RPMI7951 (cell line): ENCODE measurements around a stretch of chr7.

GRCh38 chr7:130490746-130491587 is 918 bp upstream of the MEST start:
- RAMPAGE, long total RNA, result no peak

GRCh38 chr7:130505728-130506874 is 14.2 kb downstream of the MEST start:
- RAMPAGE, long total RNA, result no peak

DNA sequence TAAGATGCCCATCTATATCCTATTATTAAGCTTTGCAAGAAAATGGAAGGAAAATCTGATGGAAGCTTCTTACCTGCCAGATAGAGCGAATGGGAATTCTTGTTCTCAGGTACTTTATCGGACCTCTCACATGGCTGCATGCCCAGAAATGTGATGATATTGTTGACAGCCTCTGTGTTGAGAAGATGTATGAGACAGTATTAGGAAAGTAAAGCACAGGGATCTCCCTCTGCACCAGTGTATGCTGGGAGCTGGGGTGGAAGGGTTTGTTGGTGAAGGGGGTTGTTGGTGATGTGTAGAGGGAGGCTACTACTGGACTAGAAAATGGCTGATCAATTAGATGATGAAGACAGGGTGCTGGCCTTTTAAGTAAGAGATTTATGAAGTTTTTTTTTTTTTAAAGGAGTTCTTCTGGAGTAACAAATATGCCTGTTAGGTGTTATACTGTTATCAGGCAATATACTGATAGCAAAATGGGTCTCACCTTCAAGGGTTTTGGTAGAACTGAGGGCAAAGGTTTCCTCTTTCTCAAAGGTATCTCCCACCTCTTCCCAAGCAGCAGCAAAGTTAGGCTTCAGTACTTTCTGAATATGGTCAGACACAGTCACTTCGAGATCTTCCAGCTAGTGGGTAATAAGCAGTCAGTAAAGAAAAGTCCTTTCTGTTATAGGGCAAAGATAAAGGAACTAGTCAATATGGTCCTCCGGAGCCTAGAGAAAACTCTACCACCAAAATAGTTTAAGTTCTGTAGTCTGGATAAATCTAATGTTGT is 15.5 kb downstream of the MEST start:
- RAMPAGE, long total RNA, result no peak

DNA sequence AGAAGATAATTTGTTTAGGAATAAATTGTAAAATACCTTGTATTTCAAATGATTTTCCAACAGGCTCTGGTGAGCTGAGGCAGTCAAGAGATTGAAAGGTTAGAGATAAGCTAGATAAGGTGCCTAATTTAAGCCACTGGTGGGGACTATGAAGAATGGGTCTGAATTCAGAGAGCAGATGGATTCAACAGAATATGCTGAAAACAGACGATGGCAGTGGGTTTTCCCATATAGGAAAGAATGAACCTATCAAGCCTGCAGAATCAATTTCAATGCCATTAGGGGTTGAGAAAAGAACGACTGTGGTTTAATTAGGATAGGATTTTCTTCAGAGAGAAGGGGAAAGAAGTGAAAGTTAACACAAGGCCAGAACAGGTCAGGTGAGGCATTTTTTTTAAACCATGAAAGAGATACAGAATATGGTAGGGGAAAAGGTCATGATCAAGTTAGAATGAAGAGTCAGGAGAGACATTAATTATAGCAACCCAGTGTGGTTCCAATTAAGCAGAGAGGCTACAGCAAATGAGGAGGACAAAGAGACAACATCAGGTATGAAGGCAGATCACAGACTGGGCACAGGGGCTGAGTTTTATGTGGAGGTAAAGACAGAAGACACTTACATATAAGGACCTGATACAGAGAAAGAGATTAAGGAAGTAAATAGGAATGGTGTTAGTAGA is 18.3 kb downstream of the MEST start:
- RAMPAGE, long total RNA, result no peak

DNA sequence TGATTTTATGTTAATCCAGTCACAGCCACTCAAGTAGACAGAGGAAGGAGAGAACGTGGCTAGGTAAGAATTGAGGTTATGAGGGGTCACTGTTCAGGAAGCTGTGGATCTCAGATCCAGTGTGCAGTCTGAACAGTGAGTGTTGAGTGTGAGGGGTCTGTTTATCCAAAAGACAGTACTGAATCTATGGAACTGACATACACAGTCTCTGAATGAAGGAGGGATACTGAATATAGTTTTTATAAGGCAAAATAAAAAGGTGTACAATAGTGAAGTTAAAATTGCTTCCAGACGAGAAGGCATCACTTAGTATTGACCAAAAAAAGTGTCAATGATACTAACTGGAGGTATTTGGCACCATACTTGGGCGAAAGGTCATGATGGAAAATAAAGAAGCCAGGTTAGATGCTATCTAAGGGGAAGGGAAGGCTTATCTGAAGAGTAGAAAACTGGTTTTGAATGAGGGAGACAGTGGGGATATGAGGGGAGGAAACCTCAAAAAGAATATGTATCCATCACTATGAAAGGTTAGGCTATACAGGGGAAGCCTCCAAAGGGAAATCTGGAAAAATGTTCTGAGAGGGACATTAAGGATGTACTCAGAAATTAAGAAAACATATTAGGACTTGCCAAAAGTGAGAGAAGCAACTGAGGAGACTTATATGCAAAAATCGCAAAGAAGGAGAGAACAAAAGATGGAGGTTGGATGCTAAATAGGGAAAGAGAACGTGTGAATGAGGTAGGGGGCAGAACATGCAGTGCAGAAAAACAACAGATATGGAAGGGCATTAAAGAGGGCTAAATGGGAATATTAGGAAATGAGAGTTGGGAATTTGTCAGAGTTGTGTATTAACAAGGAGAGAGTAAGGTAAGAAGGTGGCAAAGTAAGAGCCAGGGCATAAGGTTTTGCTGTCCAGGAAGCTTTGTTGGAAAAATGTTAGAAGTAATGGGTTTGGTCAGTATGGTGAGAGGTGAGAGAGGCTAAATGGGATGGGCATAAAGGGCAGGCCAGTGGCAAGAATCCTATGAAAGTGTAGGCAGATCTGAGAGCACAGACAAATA is 24.3 kb downstream of the MEST start:
- RAMPAGE, long total RNA, result no peak

GRCh38 chr7:130521424-130522339 is 29.8 kb downstream of the MEST start:
- RAMPAGE, long total RNA, result no peak

DNA sequence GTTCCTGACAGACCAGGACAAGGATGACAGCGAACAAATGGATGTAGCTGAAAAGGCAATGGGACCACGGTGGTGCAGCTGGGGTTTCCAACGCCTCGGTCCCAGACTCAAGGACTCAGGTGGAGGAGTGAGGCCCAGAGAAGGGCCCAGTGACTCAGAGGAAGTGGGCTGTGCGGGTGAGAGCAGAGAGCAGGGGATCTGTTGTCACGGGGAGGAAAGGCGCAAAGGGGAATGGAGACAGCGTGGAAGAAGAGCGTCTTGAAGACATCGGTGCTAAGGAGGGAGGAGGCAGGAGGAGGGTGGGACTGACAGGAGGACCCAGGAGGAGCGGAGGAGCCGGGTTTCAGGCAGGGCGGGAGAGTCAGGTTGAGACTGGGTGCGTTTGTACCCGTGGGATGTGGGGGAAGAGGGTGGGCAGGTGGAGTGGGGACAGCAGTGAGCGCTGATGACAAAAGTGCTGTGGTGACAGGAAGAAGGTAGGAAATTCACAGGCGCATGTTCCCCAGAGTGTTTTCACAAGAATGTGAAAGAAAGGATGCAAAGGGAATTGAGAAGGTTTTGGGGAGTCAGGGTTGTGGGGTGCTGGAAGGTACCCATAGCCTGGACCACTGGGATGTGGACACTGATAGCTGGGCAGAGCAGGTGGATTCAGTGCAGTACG is 36.0 kb downstream of the MEST start:
- RAMPAGE, long total RNA, result no peak

GRCh38 chr7:130538382-130539532 is 46.9 kb downstream of the MEST start:
- RAMPAGE, long total RNA, result no peak

DNA sequence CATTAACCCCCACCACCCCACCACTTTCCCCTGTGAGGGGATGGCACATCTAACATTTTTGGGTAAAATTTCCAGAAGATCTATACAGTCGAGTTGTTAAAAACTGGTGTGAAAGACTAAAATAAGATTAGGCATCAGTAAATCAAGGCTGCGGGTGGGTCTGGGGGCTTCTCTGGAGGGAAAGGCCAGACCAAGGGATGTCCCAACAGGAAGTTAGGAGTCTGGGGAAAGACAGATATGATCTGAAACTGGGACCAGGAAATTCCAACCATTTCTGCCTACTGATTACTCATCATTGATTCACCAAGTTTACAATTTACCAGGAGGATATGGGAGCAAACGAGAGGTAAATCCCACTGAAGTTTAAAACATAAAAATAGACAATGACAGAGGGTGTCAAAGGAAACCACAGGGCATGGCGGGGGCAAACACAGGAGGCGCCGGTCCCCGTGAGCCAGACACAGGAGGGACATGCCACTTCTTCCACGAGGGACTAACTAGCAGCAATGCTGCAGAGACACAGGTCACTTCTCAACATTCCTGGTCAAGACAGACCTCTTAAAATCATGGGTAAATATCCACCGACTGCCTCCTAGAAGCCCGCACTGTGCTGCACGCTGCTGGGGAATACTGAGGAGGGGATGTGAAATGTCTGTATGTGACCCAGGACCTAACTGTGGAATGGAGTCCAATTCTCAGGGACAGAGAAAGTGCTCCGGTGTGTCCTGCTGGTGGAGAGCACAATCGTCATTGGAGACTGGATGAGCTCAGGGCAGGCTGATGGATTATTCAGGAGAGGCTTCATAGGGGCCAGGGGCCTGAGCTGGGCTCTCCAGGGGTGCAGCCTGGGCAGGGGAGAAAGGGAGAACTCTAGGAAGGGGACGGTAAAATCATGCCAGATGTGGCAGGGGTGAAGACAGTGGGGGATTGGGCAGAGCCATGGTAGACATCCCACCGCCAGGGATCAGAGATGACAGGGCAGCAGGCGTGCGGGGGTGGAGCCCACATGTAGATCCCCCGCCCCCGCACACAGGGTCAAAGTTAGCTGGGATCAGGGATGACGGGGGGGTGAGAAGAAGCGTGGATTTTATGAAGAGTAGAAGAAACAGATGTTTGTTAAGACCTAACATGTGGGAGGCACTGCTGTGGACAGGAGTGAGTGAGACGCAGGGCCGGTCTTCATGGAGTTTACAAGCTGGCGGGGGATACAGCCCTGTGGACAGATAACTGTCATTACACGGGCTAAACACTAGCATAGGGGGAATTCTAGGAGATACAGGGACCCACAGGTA is 153.5 kb upstream of the KLF14 start:
- RAMPAGE, long total RNA, result no peak

DNA sequence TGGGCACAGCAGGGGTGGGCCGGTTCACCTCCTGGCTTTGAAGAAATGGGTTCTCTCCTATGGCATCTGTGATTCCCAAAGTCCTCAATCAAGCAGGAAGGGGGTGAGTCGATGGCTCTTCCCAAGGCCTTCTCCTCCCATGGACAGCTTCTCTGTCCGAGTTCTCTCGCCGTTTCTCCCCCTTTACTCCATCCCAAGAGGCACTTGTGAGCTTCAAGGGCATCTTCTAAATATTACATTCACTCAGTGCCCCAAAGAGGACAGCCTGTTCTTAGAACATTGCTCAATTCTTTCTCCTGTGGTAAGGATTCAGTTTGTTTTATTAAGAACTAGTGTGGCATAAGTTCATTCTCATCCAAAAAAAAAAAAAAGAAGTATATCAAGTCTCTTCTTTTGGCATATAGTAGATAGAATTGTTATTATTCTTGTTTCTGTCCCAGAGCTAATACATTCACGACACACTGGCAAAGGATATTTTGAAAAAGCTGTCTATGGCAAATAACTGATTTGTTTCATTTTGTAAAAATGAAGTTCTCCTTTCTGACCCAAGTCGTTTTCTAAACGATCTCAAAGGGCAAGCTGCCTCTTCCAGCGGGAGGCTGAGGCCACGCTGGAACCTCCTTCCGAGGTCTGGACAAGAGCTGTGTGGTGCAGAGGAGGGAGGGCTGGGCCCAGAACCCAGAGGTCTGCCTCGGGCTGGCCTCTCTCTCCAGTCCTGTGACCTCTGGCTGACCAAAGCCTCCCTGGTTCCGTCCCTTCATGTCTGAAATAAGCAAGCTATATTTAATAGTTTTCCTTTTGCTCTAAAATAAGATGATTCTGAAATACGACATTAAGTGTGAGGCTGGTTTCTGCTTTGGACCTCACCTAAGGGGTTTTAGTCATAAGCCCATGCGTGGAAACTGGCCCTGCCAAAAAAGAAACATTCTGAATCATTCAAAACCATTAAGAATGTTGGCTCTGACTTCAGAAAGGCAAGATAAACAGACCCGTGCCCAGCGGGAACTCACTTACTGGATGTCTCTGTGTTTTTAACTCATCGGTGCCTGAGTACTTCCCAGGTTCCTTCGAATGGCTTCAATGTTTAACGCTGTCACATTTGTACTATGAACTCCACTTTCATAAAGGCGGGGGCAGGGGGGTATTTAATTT is 157.0 kb upstream of the KLF14 start:
- RAMPAGE, long total RNA, result no peak

DNA sequence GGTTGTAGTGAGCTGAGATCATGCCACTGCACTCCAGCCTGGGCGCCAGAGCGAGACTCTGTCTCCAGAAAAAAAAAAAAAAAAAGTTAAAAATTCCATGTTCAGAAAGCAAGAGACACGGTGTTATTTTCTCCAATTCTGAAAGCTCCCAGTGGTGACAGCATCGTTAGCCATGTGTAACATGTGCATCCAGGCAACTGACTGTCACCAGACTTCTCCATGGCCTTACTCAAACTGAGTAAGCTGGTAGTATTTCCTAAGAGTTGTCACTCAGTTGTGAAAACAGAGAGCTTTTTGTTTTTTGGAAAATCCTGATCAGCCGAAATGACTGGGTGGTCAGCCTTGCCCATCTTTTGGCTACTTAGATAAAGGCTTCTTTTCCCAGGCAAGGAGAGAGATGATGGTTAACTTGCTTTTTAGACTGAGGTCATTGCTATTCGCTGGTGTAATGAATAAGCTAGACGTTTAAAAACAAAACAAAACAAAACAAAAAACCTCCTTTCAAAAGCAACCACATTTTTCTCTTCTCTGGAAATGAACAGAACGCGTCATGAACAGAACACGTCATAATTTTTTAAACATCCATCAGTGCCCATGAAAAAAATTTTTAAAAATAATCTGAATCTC is 159.4 kb upstream of the KLF14 start:
- RAMPAGE, long total RNA, result no peak

DNA sequence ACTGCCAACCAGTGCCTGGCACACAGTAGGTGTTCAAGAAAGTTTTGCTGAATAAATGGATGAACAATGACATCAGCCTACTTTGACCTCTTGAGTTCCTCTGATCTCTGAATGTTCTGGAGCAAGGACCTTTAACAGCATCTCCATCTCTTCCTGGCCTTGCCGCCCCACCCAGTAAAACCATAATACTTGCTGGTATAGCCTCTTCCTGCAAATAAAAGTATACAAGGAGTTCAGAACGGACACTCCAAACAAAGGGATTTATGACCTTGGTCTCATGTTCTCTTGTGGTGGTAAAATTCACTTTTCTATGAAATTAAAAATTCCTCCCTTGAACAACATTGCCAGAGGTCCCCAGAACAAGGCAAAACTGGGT is 166.8 kb upstream of the KLF14 start:
- RAMPAGE, long total RNA, result no peak

GRCh38 chr7:130917737-130918664 is 184.0 kb upstream of the KLF14 start:
- RAMPAGE, long total RNA, result no peak

DNA sequence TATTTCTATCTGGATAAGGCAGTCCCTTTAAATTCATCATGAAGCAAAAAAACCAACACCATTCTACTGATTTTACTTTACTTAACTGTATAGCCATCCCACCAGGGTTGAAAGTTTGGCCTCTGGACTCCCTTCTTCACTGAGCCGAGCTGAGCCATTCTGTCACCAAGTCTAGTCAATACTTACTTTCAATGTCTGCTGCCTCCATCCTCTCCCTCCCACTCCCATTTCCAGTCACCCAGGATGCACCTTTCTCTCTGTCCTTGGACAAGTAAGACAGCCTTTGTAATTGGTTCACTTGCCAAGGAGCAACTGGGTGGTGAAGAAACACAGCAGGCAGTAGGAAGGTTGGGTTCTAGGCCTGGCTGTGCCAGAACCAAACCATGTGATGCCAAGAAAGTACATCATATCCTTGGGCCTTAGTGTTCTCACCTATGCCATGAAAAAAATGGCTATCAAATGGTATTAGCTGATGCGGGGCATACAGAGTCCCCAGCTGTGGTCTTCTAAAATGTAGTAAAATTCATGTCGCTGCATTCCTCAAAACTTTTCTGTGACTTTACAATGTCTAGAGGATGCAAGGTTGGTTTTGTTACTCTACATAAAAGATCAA is 184.8 kb upstream of the KLF14 start:
- RAMPAGE, long total RNA, result no peak

DNA sequence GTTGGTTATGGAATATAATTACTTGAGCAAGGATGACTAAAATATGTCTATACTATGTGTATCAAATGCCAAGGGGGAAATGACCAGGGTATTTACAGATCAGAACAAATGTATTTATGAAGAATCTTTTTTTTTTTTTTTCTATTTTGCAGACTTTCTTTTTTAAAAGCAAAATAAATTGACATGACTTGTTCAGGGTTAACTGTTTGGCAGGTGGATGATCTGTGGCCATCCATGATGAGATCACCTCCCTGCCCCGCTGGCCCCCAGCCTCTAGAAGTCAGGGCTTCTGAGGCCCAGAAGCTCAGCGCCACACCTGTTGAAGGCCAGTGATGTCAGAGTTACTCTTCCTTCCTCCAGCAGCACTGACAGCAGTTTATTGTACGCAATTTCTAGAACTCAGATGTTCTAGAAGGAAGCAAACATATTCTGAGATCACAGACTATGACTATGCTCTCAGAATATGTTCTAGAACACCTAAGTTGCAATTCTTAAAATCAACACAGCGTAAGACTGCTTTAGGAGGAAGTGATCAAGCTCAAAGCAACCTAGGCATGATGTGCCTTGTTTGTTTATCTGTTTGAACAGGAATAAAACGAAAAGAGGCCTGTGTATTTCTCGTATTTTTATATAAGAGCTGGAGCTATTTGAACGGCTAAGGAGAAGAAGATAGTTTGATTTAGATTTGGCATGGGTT is 196.2 kb upstream of the KLF14 start:
- RAMPAGE, long total RNA, result no peak

DNA sequence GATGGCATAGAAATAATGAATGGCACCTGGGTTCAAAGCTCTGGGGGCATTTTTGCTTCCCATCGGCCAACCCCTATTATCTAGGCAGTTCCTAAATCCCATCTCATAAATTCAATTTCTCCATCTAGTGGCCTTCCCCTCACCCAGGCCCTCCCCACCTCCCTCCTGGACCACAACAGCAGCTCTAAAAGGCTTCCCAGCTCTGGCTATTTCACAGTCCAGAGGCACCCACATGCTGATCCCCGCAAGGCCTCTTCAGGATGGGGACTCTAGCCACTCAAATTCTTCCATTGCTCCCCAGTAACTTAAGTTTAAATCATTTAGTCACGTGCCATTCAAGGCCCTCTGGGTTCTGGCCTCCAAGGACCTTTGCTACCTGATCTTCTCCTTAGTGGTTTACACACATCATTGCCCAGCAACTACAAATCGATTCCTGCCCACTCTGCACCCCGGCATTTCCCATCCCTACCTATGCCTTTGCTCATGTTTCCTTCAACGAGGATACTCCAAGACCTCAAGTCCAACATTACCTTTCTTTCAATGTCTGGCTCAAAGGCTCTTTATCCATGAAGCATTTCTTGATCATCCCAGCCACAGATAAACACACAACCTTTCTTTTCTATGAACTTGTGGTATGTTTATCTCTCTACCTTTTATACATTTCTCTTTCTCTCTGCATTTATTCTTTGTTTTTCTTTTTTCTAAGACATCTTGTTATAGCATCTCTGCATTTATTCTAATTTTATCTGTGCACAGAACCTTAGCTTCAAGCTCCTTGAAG is 202.5 kb upstream of the KLF14 start:
- RAMPAGE, long total RNA, result no peak

GRCh38 chr7:130957711-130958482 is 223.9 kb upstream of the KLF14 start:
- RAMPAGE, long total RNA, result no peak

- RAMPAGE, long total RNA, result no peak
Measured at GRCh38 chr7:130962374-130962774, 228.4 kb upstream of the KLF14 start.

DNA sequence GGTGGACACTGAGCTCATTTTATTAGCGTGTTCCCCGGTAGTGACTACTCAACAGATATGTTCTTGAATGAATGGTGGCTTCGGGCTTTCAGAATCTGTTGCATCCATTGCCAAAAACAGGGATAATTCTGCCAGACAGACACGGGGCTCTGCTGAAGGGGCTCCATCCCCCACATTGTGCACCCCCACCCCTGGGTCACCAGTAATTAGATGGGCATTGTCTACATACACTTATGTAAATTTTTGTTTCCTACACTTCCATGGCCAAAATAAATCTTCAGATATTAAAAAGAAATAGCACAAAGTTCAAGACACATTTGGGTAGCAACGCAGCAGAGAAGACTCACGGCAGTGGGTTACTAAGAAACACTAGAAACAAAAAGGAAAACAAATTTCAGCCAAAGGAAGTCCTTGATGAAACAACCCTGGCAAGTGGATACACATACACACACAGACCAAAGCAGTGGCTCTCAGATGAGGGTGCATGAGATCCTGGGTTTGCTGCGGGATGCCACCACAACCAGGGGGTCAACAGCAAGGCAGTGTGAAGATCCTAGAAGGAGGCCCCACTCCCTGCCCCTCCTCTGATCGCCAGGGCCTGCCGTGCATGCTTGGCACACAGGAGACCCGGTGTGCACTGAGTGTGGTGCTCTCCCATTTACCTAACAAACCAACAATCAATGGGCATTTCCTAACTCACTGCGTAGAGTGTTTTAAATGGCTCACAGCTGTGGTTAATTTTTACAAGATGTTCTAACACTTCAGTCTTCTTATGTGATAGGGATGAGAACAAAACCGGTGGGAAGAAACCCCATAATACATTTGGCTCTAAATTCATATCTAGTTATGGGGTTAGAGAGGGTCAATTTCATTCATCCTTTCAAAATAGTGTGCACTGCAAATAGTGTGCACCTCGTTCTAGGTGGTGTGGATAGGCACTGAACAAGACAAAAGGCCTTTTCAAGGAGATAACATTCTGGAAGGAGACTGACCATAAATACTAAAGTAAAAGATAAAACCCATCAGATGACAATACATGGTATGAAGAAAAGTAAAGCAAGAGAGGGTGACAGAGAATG is 252.3 kb upstream of the KLF14 start:
- RAMPAGE, long total RNA, result no peak

- RAMPAGE, long total RNA, result no peak
Measured at GRCh38 chr7:130995377-130996177, 261.6 kb upstream of the KLF14 start.